Panc1 (cell line): ENCODE results near the gene SECISBP2L.

DNA sequence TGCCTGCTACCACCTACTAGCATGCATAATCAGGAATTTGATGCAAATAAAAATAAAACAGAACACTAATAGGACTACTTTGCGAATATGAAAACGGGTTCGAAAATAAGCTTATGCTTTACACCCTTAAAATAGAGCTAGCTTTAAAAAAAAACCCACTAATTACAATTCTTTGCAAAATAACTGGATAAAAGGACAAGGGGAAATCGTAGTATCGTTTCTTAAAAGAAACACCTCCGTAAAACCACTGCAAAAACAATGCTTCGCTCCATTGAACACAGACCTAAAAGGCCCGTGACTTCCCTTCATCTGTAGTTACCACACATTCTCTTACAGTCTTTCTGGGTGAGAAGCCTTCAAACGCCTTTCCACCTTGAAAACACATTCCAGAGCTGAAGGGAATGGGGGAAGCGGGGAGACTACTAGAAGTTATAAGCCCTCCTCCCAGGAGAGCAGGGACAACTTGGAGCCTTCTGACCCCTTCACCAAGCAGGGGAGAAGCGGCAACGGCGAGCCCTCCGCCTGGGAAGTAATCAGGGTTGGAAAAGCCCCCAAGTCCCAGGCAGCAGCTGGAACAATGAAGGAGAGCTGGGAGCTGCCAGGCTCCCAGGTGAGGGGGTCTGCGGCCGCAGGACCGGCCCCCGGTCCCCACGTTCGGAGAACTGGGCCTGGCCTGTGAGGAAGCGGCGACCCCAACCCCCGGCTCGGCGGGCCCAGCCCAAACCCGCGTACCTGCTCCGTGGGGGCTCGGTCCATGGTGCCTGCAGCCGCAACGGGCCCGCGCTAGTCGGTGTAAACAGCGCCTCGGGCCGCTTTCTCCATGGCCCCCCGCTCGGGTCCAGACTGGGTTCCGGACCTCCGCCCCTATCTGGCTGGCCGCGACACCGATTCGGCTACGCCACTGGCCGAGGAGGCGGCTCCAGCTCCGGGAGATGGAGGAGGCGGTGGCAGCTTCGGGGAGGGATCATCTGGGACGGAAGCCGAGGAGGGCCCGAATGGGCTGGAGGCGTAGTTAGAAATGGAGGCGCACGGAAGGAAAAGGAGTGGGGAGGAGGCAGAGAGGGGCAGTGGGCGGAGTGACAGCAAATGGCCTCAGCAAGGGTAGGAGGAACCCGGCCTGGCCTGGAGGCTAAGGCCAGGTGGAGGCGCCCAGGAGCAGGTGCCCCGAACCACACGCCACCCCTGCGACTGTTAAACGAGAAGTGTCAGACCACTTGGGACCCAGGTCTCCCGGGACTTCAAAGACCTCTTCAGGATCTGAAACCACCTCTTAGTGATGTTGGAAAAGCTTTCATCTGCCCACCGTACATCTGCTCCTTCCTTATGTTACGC, at the start of gene SECISBP2L:
Gene SECISBP2L (minus strand): TSS at position 903 of the 1,332 bp plus-strand sequence.
- RRBS, 2 experiments = under 1 to 8% methylated on average over 15 to 18 of the region's 67 CpGs

GRCh38 chr15:49876169-49877049, 242.6 kb downstream of the ATP8B4 start:
- RRBS, 2 experiments = no CpG with 5 or more reads among the region's 8 CpGs

GRCh38 chr15:50100625-50100893, 18.5 kb downstream of the ATP8B4 start:
- RRBS, 2 experiments = no CpG with 5 or more reads among the region's 1 CpG

- RRBS, 2 experiments = no CpG with 5 or more reads among the region's 6 CpGs
Measured at GRCh38 chr15:50183163-50183999, 1.4 kb downstream of the SLC27A2 start.

- RRBS, 2 experiments = no CpG with 5 or more reads among the region's 2 CpGs
Measured at GRCh38 chr15:50238468-50238778, 27.1 kb downstream of the HDC start.

DNA sequence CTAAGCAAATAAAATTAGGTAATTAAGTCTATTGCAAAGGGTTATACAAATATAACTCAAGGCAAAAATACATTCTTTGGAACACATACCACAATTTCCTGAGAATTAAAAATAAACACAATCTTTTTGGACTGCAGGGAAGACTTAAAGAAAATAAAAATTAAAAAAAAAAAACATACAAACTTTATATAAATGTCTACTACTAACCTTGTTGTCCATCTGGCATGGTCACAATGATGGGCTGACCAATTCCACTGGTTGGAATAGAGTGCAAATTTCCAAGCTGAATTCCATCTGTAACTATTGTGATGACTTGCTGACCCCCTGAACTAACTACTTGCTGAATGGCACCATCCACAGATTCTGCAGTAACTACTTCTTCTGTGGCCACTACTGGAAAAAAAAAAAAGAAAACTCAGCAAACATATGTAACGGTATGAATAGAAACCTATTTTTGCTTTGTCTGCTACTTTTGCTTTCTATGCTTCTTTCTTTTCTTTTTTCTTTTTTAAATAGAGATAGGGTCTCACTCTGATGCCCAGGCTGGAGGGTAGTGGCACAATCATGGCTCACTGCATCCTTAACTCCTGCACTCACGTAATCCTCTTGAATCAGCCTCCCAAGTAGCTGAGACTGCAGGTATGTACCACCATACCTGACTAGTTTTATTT, 23.9 kb upstream of the HDC start:
- RRBS, 2 experiments = no CpG with 5 or more reads among the region's 2 CpGs

- RRBS, 2 experiments = no CpG with 5 or more reads among the region's 6 CpGs
Measured at GRCh38 chr15:50767238-50768169, 2.0 kb upstream of the SPPL2A start.

- RRBS, 2 experiments = no CpG with 5 or more reads among the region's 9 CpGs
Measured at GRCh38 chr15:50877004-50877528, 31.4 kb upstream of the AP4E1 start.

DNA sequence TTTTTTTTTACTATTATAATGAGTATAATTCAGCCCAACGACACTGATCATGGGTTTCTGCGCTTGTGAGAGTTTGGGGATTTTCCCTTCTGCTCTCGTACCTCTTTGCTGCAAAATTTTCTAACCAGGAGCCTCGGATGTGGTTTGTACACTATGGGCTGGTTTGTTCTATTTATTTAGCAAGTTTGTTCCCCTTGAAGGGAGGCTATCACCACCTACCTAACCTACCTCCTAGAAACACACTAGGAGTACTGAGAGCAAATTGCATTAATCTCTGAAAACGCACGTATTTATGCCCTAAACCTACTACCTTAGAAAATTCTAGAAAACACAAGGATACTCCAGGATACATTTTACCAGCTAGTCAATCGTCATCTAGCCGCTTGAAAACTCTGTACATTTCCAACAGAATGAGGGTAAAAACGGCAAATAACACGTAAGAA, 1.2 kb upstream of the AP4E1 start:
- RRBS, 2 experiments = no CpG with 5 or more reads among the region's 10 CpGs

DNA sequence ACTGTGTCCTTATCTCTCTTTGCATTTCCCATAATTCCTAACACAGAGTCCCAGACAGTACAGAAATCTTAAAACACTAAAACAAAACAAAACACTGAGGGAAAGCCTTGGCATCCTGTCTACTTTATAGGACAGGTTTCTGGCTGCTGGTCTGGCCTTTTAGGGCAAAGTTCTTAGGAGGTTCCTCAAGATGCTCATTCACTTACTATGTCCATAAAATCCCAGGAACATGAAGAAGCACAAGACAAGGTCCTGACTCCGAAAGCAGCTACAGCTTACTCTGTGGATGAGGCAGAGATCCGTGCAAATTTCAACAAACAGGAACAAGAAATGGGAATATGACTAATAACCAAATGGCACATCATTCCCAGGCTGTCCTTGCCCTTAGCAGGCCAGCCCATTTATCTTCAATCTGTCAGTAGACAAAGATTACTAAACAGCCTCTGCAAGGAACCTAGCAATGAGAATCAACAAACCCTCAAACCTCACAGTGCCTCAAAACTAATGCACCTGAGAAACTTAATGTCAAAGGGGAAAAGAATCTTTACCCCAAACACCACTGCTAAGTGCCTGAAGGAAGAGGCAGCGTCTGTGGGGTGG, 5.1 kb downstream of the TNFAIP8L3 start:
- RRBS, 2 experiments = no CpG with 5 or more reads among the region's 3 CpGs

DNA sequence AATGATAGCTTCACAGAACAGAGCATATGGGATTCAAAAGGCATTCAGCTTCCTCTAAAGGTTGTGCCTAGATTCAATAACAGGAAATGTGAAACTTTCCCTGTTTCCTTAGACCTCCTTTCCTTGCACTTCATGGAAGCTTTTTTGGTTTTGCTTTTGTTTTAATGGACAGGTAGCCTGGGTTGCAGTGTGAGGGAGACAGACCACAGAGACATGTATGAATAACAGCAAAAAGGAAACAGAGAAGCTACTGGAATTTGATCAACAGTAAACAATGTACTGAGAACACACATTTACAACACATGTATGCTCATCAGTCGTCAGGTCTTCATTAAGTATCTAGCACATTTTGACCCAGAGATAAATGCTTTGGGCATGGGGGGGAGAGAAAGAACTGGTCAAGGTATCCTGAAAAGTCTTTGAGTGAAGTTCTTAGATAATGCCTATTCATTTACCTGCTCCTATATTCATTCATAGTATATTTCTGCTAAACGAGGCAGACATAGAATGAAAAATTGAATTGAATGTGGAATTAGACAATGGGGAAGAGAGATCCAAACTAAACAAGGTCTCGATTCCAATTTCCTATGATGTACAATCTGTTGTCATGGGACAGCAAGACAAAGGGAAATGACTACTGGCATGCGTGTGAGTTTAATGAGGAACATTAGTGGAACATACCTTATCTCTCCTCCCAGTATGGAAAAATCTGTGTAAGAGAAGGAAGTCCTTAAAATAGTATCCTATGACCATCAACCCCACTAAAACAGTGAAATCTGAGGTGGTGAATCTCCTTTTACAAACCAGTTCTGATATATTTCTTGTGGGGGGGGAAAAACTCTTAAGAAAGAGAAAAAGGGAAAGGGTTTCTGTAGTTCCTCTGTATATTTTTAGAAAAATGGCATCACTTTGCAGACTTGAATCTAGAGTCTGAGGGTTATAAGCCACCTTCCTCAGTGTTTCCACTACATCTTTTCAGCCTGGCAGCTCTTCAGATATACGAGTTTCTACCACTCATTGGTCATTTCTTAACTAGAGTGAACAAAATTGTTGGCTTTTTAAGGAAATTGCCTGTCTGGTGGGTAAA, 2.7 kb upstream of the TNFAIP8L3 start:
- RRBS, 2 experiments = no CpG with 5 or more reads among the region's 5 CpGs

DNA sequence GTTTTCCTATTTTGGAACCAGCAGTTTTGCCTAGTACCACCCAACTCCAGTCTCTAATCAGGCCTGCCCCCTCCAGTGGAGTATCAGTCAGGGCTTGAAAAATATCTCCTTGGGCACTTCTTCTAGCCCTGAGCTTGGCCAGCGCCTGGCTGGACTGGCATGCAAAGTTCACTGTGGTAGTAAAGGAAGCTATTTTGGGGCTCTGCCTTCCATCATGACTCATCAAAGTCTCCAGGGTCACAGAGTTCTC, 110.1 kb downstream of the CYP19A1 start:
- RRBS, 2 experiments = no CpG with 5 or more reads among the region's 1 CpG

DNA sequence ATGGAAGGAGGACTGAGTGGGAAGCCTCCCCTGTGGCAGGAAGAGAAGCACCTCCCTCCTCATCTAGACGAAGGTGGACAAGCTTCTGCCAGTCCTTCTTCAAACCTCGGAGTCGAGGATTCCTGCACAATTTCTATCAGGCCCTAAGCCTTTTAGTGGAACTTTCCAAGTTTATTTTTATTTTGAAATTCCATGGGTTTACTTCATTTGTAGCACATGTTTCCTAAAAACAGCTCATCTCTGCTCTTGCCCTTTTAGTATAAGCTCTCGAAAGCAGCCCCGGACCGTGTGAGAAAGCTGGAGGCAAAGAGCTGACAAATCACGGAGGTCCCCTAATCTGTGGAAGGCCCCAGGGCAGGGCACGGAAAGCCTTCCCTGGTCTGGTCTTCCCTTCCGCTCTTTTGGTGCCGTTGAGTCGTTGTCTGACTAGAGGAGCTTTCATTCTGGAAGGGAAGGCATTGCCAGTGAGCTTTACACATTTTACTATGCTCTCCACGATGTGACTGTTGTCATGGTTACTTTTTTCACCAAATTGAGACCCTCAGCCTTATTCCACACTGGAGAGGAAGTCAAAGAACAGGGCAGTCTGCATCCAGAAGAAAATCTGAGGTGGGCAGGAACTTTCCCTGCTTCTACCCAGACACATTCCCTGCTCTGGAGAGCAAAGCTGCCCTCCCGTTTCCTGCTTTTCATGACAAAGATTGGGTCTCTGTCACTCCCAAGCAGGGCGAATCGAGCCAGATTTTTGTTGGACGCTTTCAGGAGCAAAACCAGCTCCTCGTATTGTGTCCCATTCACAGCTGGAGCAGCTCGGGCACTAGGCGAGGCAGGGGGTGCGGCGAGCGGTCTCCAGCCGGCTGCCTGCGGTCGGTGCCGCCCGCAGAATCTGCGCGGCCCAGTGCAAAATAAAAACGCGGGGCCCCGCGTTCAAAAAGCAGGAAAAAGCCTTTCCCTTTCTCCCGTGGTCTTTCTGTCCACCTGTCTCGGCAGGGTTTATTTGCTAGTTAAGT, 71.7 kb downstream of the CYP19A1 start:
- RRBS, 2 experiments = no CpG with 5 or more reads among the region's 35 CpGs

GRCh38 chr15:51707932-51708453, 26.7 kb downstream of the SCG3 start:
- RRBS, 2 experiments = no CpG with 5 or more reads among the region's 5 CpGs

GRCh38 chr15:51720904-51721931, 16.2 kb downstream of the LYSMD2 start:
- RRBS, 2 experiments = no CpG with 5 or more reads among the region's 10 CpGs

DNA sequence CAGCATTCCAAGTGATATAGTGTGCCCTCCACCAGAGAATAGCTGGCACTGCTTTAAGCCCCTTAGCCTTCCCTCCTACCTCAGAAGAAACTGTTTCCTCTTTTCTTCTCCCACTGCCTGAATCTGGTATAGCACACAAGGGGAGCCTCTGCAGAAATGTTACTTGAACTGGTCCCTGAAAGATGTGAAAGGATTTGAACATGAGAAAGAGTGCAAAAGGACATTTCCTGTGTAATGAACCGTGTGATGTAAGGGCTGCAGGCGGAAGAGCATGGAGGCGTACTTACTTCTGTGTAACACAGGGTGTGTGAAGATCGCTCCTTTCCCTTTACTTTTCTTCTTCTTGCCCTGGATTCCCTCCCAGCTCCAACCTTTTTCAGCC, 8.3 kb downstream of the TMOD3 start:
- RRBS, 2 experiments = no CpG with 5 or more reads among the region's 4 CpGs

GRCh38 chr15:51846411-51846911, 17.0 kb downstream of the TMOD3 start:
- RRBS, 2 experiments = no CpG with 5 or more reads among the region's 2 CpGs

DNA sequence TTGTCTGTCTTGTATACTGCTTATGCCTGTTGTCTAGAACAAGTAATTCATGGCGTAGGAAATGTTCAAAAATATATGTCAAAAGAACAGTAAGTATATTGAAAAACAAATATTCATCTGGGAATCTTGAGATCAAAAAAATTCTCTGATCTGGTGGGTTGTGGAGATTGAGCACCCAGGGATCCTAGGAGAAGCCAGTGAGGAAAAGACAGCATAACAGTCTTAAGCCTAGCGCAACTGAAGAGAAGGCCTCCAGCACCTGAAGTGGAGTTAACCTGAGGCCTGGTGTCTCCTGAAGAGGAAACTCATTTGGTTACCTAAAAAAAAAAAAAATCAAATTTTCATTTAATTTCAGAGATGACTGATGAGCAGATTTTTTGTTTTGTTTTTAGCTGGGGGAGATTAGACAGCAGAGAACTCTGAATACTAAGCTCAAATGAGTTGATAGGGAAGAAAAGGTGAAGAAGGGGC, 22.7 kb downstream of the TMOD3 start:
- RRBS, 2 experiments = no CpG with 5 or more reads among the region's 2 CpGs

- RRBS, 2 experiments = no CpG with 5 or more reads among the region's 1 CpG
Measured at GRCh38 chr15:51866500-51867077, 37.1 kb downstream of the TMOD3 start.

DNA sequence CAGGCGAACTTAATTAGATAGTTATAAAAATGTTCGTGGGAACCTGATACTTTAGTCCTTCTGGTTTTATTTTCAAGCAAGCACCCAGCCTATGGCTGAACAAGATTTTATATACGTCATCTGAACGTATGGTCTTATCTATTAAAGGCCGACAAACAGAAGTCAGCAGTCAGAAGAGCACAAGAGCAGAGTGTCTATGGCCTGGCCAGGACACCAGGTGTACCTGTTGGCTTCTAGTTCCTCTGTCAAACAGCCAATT, 64.3 kb downstream of the LEO1 start:
- RRBS, 2 experiments = no CpG with 5 or more reads among the region's 5 CpGs